ENCODE measurements around a stretch of chr7.

GRCh38 chr7:1986326-1987051 is 246.3 kb downstream of the MAD1L1 start:
- PRO-cap = unidirectional peak, minus-strand start at chr7:1986538

- PRO-cap = no peak
Observed at GRCh38 chr7:2120206-2120928, 112.4 kb downstream of the MAD1L1 start.

- PRO-cap = no peak
Observed at GRCh38 chr7:2231941-2232752, 598 bp downstream of the MAD1L1 start.

- PRO-cap = unidirectional peak, plus-strand start at chr7:2237536
Observed at GRCh38 chr7:2237103-2237834, 4.5 kb upstream of the MAD1L1 start.

GRCh38 chr7:2309750-2310600 is 4.3 kb downstream of the SNX8 start:
- PRO-cap = no peak

DNA sequence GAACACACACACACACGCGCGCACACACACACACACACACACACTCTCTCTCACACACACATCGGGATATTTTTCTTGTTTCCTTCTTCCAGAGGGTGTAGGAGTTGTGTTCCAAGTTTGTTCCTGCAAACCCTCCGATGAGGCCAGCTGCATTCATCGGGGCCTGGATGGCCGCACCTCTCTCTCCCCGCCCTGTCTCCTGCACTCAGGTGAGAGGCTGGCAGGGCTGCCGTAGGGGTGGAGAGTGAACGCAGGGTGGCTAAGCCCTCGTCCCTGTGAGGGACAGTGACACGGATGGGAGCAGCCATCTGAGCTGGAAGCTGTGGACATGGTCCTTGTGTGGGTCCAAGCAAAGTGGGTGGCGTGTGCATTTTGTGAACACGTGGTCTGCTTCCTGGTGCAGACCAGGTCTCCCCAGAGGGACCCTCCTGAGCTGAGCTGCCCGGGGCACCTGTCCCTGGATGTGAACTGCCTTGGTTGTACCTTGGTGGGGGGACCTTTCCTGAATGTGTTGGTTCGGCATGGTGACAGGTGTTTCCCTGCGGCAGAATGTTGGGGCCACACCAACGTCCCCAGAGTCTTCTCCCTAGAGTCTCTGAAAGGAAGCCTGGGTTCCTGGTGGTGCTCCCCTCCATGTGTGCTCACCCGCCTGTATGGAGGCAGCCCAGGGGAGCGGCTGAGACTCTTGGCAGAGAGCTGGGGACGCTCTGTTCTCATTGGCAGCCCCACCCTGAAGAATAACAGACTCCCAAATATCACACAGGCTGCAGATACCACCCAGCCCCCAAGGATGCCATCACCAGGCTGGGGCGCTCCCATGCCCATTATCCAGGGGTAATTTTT is 34.5 kb downstream of the CHST12 start:
- PRO-cap = no peak

DNA sequence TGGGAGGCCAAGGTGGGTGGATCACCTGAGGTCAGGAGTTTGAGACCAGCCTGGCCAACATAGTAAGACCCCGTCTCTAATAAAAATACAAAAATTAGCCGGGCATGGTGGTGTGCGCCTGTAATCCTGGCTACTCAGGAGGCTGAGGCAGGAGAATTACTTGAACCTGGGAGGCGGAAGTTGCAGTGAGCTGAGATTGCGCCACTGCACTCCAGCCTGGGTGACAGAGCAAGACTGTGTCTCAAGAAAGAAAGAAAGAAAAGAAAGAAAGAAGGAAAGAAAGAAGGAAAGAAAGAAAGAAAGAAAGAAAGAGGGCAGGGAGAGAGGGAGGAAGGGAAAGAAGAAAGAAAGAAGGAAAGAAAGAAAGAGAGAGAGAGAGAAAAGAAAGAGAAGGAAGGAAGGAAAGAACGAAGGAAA is 6.8 kb downstream of the GRIFIN start:
- PRO-cap = no peak

GRCh38 chr7:2498013-2498426 is 21.6 kb upstream of the LFNG start:
- PRO-cap = no peak

DNA sequence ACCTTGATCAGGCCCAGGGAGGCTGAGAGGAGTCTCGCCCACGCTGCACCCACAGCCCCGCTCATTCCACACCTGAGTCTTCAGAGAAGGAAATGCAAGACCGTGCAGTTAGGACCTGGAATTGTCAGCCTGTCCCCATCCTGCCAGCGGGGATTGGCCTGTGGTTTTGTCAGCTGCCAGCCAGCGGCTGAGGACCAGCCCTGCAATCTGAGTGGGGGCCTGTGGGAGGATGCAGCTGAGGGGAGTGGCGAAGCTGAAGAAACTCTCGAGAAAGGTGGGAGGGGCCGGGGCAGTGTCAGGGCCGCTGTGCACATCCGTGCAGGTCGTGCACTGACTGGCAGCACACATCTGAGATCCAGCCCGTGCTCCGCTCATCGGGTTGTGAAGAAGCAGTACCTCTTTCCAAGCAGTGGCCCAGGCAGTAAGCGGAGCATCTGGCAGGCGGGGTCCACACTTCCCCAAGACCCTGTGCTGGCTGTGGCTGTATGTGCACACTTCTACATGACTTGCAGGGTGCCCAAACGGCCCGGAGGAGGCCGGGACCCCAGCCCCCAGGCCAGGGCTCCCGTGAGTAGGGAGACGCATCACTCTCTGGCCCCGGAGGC is 10.6 kb upstream of the LFNG start:
- PRO-cap = no peak

DNA sequence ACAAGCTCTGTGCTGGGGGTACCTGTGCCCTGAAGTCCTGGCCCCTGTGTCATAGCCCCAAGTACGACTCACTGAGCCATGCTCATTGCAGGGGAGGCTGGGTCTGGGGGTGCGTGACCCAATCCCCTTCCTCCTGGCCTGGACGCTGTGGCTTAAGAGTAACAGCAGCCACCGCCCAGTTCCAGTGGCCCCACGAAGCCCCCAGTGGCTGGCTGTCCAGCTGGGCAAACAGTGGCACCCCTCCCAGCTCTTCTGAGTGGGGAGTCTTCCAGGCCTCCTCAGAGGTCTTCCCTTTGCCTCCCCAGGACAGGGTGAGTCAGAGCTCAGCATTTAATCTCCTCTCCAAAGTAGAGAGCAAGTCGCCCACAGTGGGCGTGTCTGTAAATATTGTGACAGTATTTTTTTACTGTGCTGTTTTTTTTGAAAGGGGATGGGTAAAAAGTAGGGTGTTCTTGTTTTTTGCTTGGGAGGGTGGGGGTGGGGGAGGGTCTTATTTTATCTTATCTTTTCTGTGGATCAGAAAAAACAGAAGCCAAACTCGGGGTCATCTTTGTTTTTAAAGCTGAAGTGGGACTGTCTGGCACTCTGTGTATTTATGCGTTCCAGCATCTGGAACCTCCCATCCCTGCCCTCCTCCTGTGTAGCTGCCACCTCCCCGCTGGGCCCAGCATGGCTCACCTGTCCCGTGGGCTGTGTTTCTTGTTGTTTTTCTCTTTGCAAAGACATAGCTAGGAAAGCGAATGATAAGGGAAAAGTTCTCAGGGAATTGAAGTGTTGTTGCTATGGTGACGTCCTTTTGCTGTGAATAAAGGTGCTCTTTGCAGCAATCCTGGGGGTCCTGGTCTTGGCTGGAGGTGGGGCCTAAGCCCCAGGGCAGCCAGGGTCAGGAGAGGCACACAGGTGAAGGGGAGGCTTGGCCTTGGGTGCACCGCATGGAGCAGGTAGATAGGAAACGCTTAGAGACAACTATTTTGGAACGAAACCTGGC is 8.3 kb downstream of the LFNG start:
- PRO-cap = unidirectional peak, minus-strand start at position 254 of the sequence

DNA sequence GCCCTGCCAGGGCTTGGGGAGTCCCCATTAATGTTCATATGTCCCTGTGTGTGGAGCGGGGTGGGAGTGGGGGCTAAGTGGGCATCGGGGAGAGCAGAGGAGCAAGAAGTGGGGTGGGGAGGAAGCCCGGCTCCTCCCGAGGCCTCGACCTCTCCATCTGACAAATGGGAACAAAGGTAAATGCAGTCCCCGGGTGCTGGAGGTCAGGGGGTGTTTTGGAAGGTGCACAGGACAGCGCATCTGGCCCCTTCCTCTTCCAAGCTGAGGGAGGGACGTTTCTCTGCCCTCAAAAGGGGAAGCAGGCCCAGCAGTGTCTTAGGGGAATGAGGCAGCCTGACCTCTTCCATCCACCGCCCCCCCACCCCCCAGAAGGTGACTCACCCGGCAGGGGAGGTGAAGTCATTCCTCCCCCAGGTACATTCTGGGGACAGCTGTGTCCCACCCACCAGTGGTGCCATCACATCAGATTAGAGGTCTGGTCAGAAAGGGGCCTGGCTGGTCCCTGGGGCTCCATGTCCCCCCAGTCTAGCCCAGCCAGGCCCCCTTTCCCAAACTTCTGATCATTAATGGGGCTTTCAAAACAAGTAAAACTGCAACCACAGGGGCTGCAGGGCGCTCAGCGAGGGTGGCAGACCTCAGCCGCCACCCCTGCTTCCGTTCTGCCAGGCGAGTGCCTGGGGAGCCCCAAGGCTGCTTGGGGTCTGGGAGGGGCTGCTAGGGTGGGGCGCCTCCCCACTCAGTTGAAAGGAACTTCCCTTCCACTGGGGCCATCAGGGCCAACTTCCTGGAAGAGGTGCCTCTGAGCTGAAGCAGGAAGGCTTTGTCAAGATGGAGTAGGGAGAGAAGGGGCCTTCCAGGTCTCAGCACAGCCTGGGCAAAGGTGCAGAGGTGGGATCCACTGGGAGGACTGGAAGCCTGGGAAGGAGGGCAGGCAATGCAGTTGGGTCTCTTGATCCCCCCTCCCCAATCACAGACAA is 10.8 kb downstream of the LFNG start:
- PRO-cap = unidirectional peak, minus-strand start at position 263 of the sequence

GRCh38 chr7:2548163-2548548 is 7.2 kb downstream of the BRAT1 start:
- PRO-cap = no peak

- PRO-cap = no peak
Observed at GRCh38 chr7:2553851-2554759, 1.2 kb downstream of the BRAT1 start.

DNA sequence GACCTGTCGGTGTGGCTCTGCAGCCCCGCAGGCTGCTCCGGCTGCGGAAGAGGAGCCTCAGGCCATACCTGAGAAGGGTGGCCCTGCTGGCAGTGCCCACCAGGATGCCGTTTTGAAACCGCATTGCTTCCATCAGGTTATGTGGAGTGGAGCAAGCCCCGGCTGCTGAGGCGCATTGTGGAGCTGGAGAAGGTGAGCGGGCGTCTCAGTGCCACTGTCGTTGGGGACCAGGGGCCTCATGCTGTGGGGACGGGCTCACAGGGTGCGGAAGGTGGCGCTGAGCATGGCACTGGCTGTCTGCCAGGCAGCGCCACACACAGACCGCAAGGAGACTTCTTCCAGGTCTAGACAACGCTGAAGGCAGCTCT is 28.9 kb downstream of the IQCE start:
- PRO-cap = no peak

- PRO-cap = no peak
Observed at GRCh38 chr7:2616903-2617915, 14.6 kb upstream of the TTYH3 start.

GRCh38 chr7:2630206-2630600 is 1.6 kb upstream of the TTYH3 start:
- PRO-cap = no peak

DNA sequence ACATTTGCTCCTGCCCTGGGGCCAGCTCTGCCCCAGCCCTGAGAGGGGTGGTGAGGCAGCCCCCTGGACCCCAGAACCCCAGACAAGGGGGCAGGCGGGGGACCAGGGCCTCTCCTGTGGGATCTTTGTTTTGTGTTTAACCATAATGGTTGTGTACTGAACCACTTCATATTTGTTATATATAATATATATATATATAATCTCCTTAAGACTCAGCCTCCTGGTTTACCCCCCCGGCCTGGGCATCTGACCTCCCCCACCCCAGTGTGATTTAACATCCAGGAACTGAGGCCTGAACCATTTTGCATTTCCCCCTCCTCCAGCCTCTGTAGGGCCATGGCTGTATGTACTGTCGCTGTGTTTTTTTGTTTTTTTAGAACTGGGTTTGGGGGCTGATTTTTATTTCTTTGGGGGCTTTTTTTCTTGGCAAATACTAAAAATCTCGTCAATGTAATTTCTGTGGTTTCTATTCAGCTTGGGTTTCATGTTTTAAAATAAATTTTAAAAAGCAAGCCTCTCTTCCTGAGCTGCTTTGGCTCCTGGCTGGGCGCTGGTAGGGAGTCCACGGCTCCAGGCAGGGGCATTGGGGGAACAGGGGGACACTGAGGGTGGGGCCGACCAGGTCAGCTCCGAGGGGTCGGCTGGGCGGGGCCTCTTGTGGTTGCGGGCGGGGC is 23.6 kb upstream of the AMZ1 start:
- PRO-cap = no peak

DNA sequence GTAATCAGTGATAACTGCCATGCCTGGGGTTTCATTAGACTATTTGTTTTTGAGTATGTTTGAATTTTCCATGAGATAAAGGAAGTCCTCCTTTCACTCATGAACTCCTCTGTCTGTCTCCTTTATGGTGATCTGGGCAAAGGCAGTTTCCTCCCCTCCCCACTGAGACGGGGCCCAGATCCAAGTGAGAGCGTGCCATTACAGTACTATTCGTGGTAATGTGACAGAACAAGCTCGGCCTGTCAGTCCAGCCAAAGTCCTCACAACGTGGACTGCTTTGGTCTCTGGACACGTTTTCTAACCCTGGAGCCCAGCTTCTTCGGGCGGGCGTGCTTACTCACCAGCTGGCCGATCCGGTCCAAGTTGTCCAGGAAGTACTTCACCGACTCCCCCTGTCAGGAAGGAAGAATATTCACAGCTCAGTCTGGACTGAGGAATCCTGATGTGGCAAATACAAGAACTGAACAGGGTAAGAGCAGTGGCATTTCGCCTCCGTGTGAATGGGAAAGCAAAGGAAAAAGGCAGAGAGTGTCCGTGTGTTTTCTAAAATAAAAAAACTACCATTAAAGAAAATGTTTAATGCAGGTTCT is 45.2 kb downstream of the AMZ1 start:
- PRO-cap = no peak

GRCh38 chr7:2820479-2820993 is 23.6 kb downstream of the GNA12 start:
- PRO-cap = no peak

DNA sequence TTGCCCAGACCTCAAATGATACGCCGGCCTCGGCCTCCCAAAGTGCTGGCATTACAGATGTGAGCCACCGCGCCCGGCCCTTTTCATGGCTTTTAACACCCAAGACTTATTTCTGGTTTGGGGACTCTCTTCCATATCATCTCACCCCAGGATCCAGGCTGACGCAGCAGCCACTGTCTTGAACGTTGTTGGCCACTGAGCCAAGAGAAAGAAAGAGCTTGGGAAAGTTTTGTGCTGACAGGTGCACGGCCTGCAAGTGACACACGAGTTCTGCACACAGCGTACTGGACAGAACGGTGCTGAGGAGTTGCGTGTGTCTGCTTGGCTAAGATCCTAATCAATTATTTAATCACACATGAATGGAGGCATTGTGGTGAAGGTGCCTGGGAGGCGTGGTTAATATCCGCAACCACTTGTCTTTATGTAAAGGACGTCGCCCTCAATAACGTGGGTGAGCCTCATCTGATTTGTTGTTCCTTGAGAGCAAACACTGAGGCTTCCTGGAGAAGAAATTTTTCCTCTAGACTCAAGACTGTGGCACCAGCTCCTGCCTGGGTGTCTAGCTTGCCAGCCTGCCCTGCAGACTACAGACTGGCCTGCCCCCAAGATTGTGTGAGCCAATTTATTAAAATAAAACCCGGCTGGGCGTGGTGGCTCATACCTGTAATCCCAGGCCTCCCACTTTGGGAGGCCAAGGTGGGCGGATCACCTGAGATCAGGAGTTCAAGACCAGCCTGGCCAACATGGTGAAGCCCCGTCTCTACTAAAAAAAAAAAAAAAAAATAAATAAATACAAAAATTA is 16.6 kb upstream of the GNA12 start:
- PRO-cap = no peak